ENCODE measurements around a stretch of chr14.

GRCh38 chr14:97993727-97994267 is 1196.6 kb downstream of the VRK1 start:
- PRO-cap, result no peak
- RRBS, result no CpG with 5 or more reads among the region's 3 CpGs

DNA sequence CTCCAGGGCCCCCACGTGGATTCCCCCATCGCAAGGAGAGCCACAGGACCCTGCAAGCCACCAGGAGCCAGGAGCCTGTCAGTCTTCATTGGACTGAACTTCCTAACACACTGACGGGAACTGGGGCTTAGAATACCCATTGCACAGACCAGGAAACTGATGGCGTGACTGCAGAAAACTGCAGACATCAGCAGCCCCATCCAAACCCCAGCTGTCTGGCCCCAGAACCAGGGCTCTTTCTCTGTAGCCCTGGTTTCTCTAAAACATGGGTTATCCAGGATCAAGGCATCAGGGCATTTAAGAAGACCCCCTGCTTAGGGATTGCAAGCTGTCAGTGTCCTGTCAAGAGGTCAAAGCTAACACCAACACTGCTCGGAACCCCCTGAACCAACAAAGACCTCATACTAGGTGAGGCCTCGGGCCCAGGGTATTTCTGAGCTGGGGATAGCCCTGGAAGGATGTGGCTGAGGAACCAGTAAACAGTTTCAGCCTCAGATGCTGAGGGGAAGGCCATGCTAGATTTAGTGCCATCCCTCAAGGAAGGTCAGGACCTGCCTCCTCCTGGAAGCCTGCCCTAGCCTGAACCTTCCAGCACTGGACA is 39.3 kb downstream of the BCL11B start:
- PRO-cap, result no peak
- RRBS, result no CpG with 5 or more reads among the region's 6 CpGs

- PRO-cap, result no peak
- RRBS, result no CpG with 5 or more reads among the region's 9 CpGs
Measured at GRCh38 chr14:99256122-99256498, 15.9 kb downstream of the BCL11B start.

DNA sequence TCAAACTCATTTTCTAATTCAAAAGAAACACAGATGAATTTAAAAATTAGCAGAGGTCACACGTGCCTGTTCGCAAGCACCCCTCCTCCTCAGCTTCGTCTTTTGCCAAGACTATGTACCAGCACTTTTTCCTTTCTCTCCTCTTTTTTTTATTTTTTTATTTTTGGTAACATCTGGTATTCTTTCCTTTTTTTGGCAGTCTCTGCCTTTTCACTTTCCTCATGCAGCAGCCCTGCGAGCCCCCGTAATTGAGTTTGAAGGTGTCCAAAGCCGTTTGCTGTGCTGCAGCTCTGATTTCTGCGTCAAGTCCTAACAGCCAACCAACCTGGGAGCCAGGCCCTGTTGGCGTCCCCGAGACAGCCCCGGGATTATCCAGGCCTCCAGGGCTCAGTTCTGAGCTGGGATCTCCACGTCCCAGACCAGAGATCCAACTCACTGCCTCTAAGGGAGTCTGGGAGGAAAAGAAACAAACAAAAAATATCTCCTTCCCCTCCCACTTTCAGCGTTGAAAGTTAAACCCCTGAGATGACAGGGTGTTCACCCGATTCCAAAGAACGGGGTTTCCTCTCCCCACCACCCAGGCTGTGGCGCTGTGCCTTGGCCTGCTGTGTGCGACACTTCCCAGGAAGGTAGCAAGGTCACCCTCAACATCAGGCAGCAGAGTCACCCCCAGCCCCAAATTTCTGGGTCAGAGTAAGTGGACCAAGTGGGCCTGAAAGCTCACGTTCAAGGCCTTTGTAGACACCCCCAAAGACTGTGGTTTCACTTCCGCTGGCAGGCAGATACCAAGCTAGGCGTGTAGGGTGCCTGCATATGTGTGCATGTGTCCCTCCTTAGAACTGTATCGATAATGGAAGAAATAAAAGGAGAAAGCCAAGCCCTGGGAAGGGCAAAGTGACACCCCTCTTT is 11.2 kb downstream of the BCL11B start:
- PRO-cap, result no peak
- RRBS, result no CpG with 5 or more reads among the region's 20 CpGs

- PRO-cap, result no peak
- RRBS, result 98% methylated on average over 7 of the region's 40 CpGs
Measured at GRCh38 chr14:99509841-99510984, 29.0 kb downstream of the CCNK start.

DNA sequence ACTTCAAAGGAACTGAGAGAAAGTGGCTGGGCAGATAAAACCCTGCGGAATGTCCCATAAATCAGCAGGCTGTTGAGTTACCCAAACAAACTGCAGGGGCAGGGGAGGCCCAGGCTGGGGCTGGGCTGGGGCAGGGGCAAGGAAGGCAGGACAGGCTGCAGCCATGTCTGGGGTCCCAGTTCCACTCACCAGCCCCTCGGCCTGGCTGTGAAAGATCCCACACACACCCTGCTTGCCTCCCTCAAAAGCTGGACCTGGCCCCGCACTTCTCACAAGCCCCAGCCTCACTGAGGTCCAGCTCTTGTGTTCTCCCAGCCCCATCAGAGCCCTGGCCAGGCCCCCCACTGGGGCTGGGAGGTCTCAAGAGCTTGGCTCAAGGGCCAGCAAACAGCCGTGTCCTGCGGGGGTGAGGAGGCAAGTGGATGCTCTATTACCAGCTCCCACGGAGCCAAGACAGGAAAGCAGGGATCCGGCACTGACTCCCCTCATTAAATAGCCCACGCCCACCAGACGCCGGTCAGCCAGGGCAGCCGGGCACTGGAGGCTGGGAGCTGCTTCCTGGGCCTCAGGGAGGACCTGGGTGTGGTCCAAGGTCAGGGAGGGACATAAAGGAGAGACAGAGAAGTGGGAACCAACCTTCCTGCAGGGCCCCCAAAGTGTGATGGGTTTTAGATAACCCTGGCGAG is 42.0 kb downstream of the CCNK start:
- PRO-cap, result unidirectional peak, plus-strand start at position 112 of the sequence; unidirectional peak, minus-strand start at position 463 of the sequence
- RRBS, result 83% methylated on average over 1 of the region's 12 CpGs

GRCh38 chr14:99561281-99561693 is 42.7 kb downstream of the CCDC85C start:
- PRO-cap, result no peak
- RRBS, result no CpG with 5 or more reads among the region's 9 CpGs

DNA sequence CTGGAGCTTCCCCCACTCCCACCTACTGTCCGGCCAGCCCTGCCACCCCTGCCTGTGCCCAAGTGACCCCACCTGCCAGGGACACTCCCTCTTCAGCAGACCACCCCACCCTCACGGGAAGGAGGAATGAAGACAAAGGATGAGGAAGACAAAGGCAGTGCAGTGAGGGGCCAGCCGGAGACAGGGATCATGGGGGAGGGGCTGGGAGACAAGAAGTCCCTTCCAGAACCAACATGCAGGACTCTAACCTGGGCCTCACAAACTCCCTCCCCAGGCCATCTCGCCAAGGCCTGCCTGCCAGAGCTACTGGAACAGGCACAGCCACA is 33.0 kb downstream of the CCDC85C start:
- PRO-cap, result no peak
- RRBS, result no CpG with 5 or more reads among the region's 4 CpGs

DNA sequence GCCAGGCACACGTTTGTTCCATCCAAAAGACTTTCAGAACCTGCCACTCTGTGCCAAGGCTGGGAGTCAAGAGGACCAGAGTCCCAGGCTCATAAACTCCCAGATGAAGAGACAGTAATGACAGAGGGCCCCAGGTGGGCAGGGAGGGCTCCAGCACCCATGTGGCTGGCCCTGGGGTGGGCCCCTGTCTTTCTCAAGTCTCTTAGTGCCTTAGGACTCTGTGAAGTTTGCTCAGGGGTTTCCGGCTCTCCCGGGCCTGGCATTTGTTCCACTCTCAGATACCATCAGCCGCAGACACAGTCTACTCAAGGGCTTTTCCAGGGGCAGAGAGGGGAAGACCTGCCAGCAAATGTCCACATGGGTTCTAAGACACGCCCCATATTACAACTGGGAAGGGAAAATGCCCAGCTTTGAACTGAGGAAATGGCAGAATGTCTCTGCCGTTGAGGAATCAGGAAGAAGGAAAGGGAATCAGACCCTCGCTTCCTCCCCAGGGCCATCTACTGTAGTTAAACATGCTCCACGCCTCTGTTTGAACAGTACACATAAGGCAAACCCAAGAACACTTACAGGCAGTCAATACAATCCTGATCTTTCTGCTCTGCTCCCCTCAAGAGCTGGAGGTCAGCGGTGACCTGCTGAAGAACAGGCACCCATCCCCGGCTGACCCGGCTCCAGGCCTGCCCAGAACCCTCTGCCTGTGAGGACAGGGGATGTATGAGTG is 7.9 kb downstream of the CCDC85C start:
- PRO-cap, result no peak
- RRBS, result no CpG with 5 or more reads among the region's 11 CpGs

- PRO-cap, result no peak
- RRBS, result 80% methylated on average over 2 of the region's 9 CpGs
Measured at GRCh38 chr14:99619957-99620480, 16.0 kb upstream of the CCDC85C start.

DNA sequence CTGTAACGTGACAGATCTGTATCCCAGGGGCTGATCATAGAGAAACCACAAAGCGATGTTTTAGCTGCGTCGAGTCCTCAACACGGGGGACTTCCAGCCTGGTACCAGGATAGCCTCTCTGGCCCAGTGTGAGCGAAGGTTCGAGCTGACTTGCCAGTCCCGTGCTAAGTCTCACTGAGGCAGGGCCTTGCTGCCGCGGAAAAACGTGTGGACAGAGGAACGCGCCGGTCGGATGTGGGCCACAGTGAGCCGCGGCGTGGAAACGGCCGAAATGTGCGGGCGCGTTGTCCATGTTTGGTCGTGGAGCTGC is 628 bp upstream of the EML1 start:
- PRO-cap, result no peak
- RRBS, result no CpG with 5 or more reads among the region's 24 CpGs

DNA sequence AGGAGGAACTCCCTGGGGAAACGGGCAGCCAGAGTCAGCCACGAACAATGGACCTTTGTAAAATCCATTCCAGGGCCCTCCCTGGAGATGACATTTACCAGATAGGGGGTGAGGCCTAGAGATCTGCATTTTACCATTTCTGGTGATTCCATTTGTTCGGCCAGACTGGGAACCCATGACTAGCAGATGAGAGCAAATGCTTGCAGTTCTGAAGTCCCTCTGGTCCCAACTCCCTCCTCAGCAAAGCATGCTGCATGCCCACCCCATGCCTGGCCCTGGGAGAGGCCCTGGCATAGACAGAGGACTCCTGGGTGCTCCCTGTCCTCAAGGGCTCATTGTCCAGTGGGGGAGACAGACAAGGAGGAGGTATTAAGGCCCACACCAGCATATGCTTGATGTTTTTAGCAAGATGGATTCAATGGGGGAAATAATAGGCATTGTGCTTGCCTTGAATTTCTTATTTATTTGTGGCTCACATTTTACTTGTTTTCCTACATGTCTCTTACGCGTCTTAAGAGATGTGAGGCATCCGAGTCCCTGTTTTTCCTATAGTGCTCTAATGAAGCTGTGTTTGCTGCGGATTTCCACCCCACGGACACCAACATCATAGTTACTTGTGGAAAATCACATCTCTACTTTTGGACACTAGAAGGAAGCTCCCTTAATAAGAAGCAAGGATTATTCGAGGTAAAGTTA is 115.7 kb downstream of the EML1 start:
- PRO-cap, result no peak
- RRBS, result no CpG with 5 or more reads among the region's 9 CpGs

DNA sequence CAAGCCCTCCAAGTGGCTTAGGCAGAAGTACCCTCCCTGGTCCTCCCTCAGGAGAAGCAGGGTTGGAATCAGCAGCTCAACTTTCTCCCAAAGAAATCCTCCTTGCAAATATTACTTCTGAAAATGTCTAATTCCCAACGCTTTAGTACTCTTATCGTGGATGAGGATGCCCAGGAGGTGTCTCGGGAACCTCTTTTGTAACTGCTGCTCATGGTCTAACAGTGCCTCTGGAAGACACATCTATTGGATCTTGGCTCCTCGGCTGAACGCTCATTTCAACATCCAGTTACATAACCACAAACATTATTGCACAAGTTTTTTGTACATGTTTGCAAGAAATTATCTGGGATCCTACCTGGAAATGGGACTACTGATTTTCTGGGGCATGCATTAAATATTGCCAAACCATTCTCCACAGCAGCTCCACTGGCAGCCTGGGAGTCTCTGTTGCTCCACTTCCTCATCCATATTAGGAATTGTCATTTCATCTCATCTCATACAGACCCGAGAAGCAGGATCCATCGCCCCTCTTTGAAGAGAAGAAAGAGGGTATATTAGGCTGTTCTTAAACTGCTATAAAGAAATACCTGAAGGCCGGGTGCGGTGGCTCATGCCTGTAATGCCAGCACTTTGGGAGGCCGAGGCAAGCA is 117.5 kb upstream of the EVL start:
- PRO-cap, result no peak
- RRBS, result no CpG with 5 or more reads among the region's 10 CpGs

- PRO-cap, result no peak
- RRBS, result no CpG with 5 or more reads among the region's 7 CpGs
Measured at GRCh38 chr14:100063494-100064060, 1.6 kb upstream of the EVL start.

GRCh38 chr14:100071456-100071910 is 6.3 kb downstream of the EVL start:
- PRO-cap, result no peak
- RRBS, result no CpG with 5 or more reads among the region's 3 CpGs

- PRO-cap, result no peak
- RRBS, result 89% methylated on average over 4 of the region's 11 CpGs
Measured at GRCh38 chr14:100084487-100085109, 19.4 kb downstream of the EVL start.

- PRO-cap, result no peak
- RRBS, result no CpG with 5 or more reads among the region's 25 CpGs
Measured at GRCh38 chr14:100132513-100133159, 26.8 kb downstream of the DEGS2 start.

- PRO-cap, result no peak
- RRBS, result no CpG with 5 or more reads among the region's 15 CpGs
Measured at GRCh38 chr14:100134170-100135046, 25.0 kb downstream of the DEGS2 start.

GRCh38 chr14:100149866-100150631 is 9.4 kb downstream of the DEGS2 start:
- PRO-cap, result no peak
- RRBS, result no CpG with 5 or more reads among the region's 20 CpGs

GRCh38 chr14:100187414-100187991 is 28.1 kb upstream of the DEGS2 start:
- PRO-cap, result unidirectional peak, plus-strand start at chr14:100187493
- RRBS, result no CpG with 5 or more reads among the region's 11 CpGs

Data from Caco-2 (cell line).